Sigmoid colon (tissue), 4 donors: ENCODE measurements around the genes HBB, TRIM34, TRIM22, OR52E5 and OR52L1.

DNA sequence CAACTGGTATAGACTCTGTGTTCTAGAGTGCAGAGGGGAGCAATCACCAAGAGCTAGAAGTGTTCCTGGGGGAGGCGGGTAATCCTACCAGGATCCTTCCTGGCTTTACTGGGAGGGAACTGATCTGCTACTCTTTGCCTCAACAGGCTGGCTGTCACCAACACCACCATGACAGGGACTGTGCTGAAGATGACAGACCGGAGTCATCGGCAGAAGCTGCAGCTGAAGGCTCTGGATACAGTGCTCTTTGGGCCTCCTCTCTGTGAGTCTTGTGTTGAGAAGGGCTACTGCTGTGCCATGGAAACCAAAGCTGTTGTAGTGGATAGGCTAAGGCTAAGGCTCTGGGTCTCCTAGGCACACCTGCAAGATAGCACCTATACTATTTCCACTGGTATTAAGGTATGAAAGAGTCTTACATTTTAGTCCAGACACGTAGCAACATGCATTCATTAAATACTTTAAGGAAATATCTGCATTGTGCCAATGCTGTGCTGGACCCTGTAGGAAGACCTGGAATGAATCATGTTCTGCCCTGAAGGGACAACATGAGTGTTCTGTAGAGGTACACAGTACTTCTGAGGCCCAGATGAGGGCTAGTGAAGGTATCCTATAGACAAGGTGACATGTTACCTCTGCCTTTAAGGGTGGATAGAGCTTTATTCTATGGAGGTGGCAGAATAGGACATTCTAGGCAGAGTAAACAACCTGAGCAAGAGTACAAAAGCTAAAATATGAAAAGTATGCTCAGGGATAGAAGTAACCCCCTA is 35.3 kb upstream of the RRM1 start:
- PRO-cap: no peak
- RAMPAGE, long total RNA, 4 experiments: no peak in any of the 4 experiments

DNA sequence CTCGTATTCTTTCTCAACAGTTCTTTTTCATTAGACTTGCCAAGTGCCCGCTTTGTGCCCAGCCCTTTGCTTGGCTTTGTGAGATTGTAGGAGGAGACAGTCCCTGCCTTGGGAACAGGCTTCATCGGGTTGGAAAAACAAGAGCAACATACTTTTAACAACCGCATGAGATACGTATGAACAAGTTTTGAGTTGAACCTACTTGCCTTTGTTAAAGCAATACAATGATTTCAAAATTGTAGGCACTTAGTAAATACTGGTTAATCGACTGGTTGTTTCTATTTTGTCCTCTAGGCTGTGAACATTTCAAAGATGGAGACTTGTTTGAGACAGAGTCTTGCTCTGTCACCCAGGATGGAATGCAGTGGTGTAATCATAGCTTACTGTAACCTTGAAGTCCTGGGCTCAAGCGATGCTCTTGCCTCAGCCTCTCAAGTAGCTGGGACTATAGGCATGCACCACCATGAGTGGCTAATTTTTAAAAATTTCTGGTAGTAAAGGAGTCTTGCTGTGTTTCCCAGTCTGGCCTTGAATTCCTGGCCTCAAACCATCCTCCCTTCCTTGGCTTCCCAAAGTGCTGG is 1.2 kb downstream of the RRM1 start:
- PRO-cap: no peak
- RAMPAGE, long total RNA, 4 experiments: no peak in any of the 4 experiments

DNA sequence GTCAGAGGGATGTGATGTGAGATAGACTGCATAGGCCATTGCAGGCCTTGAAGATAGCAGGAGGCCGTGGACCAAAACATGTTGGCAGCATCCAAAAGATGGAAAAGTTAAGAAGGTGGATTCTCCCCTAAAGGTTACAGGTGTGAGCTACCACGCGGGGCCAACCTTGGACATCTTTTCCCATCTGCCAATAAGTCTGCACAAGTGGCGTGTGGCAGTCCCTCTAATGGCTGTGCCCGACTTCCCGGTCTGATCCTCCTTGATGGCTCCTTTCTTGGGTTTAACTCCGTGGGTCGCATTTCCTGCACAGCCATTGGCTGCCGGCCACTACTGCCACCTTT is 6.9 kb upstream of the OR52E2 start:
- PRO-cap: no peak
- RAMPAGE, long total RNA, 4 experiments: no peak in any of the 4 experiments

GRCh38 chr11:5131679-5132490 is 6.3 kb downstream of the OR52A5 start:
- PRO-cap: no peak
- RAMPAGE, long total RNA, 4 experiments: no peak in any of the 4 experiments

DNA sequence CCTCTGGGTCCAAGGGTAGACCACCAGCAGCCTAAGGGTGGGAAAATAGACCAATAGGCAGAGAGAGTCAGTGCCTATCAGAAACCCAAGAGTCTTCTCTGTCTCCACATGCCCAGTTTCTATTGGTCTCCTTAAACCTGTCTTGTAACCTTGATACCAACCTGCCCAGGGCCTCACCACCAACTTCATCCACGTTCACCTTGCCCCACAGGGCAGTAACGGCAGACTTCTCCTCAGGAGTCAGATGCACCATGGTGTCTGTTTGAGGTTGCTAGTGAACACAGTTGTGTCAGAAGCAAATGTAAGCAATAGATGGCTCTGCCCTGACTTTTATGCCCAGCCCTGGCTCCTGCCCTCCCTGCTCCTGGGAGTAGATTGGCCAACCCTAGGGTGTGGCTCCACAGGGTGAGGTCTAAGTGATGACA is at the start of gene HBB:
Gene HBB (minus strand): TSS at position 303 of the 425 bp plus-strand sequence.
- PRO-cap: no peak
- RAMPAGE, long total RNA, 4 experiments: no peak in any of the 4 experiments

- PRO-cap: unidirectional peak, minus-strand start at chr11:5624896
- RAMPAGE, long total RNA, 4 experiments: start-site peak on the plus strand in 4 of 4 experiments, at chr11:5624981-5625034 at its widest, 30 to 95 reads per replicate; start-site peak on the minus strand in 1 of 4 experiments, at chr11:5624895-5624927 at its widest, 9 reads per replicate
These were observed at the start of gene TRIM34 for GRCh38 chr11:5624580-5625322. Gene TRIM34, plus strand, starts transcription at chr11:5625001.

GRCh38 chr11:5689278-5690116 is at the start of gene TRIM22:
Gene TRIM22, plus strand, starts transcription at chr11:5689790.
- PRO-cap: no peak
- RAMPAGE, long total RNA, 4 experiments: start-site peak on the plus strand in 3 of 4 experiments, at chr11:5689760-5689870 at its widest, 66 to 173 reads per replicate

DNA sequence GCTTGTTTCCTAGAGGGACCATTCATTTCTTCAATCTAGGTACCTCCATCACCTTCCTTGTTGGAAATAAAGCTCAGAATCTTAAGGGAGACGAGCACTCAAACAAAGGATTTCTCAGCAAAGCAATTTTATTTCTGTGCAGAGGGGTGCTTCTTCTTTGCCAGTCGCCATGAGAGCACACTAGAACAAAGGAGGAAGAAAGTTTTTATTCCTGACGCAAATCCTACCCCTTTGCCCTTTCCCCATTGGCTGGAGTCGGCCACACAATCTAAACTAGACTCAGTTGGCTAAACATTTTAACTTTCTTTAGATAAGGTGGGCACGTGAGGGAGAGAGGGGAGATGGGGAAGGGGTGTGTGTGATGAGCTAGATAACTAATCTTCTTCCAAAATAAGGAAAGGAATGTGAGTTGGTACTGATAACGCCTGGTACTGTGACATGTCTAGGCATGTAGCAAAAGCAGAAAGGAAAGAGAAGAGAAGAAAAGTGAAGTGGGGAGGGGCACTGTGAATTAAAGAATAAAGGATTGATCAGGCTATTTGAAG is 599 bp downstream of the TRIM22 start:
- PRO-cap: no peak
- RAMPAGE, long total RNA, 4 experiments: no peak in any of the 4 experiments

DNA sequence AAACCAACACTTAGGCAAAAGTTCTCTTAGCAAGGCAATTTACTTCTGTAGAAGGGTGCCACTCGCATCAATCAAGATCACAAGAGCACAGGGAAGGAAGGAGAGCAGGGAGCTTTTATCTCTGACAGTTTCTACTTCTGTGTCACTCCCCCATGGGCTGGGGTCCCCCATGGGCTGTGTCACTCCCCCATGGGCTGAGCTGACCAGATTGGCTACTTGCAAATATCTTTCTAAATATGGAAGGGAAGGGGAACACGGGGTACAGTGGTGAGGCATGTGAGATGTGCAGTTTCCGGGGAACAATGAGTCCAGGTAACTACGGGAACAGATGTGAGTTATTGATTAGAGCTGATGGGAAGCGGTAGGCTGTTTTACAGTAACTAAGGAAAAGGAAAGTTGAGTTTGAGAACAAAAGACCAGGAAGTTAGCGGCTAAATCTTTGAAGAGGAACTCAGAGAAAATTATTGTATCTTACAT is 479 bp downstream of the OR52N2 start:
- PRO-cap: no peak
- RAMPAGE, long total RNA, 4 experiments: no peak in any of the 4 experiments

DNA sequence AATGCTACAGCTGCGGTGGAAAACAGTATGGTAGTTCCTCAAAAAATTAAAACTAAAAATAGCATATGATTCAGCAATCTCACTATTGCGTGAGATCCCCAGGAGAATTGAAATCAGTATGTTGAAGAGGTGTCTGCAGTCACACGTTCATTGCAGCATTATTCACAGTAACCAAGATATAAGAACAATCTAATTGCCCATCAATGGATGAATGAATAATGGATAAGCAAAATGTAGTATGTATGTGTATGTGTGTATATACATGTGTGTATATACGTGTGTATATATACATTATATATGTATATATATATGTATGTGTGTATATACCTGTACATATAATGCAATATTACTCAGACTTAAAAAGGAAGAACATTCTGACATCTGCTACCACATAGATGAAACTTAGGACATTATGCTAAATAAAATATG is 6.9 kb downstream of the OR52N2 start:
- PRO-cap: no peak
- RAMPAGE, long total RNA, 4 experiments: no peak in any of the 4 experiments

GRCh38 chr11:5892909-5893330 is at the start of gene OR52E5:
Gene OR52E5, plus strand, starts transcription at chr11:5893208.
- PRO-cap: no peak
- RAMPAGE, long total RNA, 4 experiments: no peak in any of the 4 experiments

GRCh38 chr11:5986859-5987362 is at the start of gene OR52L1:
Gene OR52L1, minus strand, starts transcription at chr11:5986985.
- PRO-cap: no peak
- RAMPAGE, long total RNA, 4 experiments: no peak in any of the 4 experiments

- PRO-cap: no peak
- RAMPAGE, long total RNA, 4 experiments: no peak in any of the 4 experiments
These were observed 2.1 kb downstream of the OR52W1 start for GRCh38 chr11:6200720-6201950.

GRCh38 chr11:6229203-6229775 is 5.1 kb downstream of the FHIP1B start:
- PRO-cap: no peak
- RAMPAGE, long total RNA, 4 experiments: no peak in any of the 4 experiments

DNA sequence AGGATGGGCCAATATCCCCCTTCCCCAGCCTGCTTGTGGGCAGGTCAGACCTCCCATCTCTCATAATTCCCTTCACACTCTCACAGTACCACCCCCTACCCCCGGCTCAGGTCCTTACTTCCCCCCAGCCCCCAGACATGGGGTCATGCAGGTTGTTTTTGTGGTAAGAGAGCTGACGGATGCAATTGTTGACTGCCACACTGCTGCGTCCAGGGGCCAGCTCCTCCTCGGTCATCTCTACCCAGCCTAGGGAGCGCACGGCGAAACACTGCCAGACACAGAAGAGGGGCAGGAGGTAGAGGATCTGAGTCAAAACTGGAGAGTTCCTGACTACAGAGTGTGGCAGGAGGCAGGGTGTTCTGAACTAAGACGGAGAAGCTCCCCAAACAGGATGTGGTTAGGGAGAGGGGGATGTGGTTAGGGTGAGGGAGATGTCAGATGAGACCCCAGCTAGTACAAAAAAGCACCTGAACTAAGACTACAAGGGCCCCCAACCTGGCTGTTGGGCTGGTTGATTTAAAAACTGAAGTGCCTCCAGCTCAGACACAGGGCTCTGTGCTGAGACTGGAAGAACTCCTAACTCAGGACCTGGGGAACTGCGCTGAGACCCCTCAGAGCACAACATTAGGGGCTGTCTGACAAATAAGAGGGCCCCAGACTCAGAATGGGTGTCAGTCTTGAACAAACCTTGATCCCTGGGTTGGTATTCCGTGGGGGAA is 12.3 kb downstream of the SMPD1 start:
- PRO-cap: no peak
- RAMPAGE, long total RNA, 4 experiments: no peak in any of the 4 experiments

DNA sequence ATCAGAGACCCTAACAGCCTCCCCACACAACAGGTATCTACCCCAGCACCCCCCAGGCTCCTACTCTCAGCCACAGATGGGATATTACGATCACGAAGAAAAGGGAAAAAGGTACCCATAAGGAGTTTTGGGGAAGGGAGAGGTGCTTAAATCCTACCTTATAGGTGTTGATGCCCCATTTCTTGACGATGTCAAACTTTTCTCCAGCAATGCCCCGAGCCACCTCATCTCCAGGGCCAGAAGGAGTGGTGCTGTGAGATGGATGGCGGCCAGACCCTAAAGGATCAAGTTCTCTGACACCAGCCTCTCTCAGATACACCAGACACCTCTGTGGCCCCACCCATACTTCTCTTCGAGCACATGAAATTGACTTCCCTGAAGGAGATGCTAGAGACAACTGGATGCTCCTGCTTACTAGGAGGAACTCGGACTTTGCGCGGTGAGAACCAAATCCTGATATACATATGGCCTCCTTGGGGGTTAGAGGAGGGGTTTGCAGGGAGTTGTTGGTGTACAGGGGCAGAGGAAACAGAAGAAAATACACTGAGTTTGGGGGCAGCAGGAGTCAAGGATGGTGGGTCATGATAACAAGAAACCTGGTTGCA is 2.0 kb downstream of the ARFIP2 start:
- PRO-cap: no peak
- RAMPAGE, long total RNA, 4 experiments: no peak in any of the 4 experiments

- PRO-cap: no peak
- RAMPAGE, long total RNA, 4 experiments: no peak in any of the 4 experiments
These were observed 1.3 kb downstream of the TIMM10B start for GRCh38 chr11:6482407-6483272.

- PRO-cap: no peak
- RAMPAGE, long total RNA, 4 experiments: no peak in any of the 4 experiments
These were observed 3.1 kb downstream of the TIMM10B start for GRCh38 chr11:6484115-6485007.

- PRO-cap: no peak
- RAMPAGE, long total RNA, 4 experiments: no peak in any of the 4 experiments
These were observed 629 bp downstream of the ILK start for GRCh38 chr11:6603944-6604861.

DNA sequence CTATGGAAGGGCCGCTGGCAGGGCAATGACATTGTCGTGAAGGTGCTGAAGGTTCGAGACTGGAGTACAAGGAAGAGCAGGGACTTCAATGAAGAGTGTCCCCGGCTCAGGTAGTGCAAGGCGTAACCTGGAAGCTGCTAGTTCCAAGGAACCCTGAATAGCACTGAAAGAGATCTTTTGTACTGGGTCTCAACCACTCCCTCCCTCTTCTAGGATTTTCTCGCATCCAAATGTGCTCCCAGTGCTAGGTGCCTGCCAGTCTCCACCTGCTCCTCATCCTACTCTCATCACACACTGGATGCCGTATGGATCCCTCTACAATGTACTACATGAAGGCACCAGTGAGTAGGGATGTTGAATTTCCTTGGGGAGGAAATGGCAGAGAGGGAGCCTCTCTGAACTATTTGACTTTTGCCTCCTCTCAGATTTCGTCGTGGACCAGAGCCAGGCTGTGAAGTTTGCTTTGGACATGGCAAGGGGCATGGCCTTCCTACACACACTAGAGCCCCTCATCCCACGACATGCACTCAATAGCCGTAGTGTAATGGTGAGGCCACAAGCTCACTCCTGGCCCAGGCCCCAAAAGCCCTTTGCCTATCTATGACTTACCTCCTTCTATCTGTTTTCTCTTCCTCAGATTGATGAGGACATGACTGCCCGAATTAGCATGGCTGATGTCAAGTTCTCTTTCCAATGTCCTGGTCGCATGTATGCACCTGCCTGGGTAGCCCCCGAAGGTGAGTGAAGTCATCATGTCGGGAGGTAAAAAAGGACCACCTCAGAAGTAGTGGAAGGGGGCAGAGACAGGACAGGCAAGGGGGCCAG is 2.5 kb downstream of the TAF10 start:
- PRO-cap: no peak
- RAMPAGE, long total RNA, 4 experiments: no peak in any of the 4 experiments